Measurements from ENCODE around the gene BCO2.

GRCh38 chr11:110247466-110247955, 48.9 kb downstream of the RDX start:
- RRBS: no CpG with 5 or more reads among the region's 2 CpGs

GRCh38 chr11:110354947-110355715, 58.7 kb upstream of the RDX start:
- RRBS: no CpG with 5 or more reads among the region's 8 CpGs

GRCh38 chr11:110456820-110457086, 27.0 kb downstream of the FDX1 start:
- RRBS: no CpG with 5 or more reads among the region's 2 CpGs

- RRBS: no CpG with 5 or more reads among the region's 4 CpGs
Observed at GRCh38 chr11:110832957-110833290, 120.7 kb upstream of the ARHGAP20 start.

- RRBS: no CpG with 5 or more reads among the region's 5 CpGs
Observed at GRCh38 chr11:111120635-111121096, 124.9 kb upstream of the POU2AF2 start.

DNA sequence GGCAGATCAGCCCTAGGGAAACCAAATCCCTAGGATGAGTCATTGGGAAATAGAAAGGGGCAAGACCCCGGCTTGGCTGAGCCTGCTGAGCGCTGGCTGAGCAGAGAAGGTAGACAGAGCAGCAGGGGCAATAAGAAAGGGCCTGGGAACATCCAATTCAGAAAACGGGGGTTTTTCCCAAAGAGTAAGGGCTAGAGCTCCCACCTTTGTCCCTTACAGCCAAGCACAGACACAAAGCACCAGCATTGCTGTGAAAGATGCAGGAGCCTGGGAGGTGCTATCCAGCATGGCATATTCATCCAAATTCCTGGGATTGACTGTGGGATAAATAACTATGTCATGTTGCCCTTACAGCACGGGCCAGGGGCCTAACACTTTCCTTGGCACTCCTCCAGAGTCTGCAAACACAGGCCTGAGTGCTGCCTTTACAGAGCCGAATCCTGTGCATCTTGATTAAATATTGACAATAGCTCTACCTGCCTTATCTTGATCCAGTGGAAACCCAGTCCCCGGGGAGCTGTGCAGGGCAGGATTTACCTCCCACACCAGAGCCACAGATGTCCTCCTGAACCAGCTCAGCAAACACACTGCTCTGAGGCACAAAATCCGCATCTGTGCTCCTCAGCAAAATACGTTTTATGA, 36.2 kb downstream of the POU2AF3 start:
- RRBS: no CpG with 5 or more reads among the region's 8 CpGs

DNA sequence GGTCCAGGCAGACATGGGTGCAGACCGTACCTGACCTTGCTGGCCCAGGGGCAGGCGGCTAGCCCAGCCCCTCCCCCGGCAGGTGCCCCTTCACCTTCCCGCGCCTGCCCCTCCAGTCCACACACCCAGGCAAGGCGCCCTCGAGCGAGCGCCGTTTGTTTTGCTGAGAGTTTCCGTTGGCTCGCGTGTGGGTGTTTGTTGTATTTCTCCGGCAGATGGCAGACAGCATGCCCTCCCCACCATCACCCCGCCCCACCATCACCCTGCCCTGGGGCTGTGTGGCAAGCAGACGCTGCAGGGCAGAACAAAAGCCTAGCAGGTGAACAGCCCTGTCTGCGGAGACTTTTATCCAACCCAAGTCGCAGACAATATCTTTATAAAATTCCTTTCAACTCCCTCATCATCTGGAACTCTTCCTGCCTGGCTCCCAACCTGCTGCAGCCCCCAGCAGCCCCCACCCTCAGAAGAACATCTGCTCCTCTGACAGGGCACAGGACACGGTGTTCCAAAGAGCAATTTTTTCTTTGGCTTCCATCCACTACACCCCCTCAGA, 57.7 kb upstream of the POU2AF1 start:
- RRBS: no CpG with 5 or more reads among the region's 19 CpGs

DNA sequence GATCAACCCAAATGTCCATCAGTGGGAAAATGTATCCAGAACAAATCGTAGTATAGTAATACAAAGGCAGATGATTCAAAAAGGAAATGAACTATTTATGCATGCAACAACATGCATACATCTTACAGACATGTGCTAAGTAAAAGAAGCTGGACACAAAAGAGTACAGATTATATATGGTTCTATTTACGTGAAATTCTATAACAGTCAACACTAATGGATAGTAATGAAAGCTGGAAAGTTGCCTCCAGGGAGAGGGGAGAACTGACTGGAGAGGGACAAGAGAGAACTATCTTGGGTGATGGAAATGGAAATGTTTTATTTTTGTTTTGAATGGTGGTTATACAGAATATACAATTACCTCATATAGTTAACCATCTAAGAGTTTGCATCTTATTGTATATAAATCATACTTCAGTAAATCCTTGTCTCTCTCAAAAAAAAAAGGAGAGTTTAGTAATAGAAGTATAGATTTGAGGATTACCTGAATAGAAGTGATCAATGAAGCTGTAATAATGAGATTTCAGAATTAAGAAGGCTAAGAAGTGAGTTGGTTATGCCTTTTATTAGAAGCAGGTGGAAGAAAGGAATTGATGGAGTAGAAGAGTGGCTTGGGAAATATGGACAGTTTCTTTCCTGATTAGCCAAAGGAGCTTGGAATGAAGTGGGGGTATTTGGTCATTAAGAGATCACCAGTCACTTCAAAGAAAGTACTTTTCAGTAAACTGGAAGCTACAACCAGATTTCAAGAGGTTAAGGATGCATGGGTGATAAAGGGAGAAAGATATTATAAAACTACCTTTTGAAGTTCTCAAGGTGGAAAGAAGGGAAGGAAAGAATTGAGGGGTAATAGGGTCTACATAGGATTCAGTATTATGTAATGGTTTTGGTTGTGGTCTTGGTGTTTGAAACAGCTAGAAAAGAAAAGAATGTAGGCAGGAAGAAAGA, 28.1 kb downstream of the SIK2 start:
- RRBS: no CpG with 5 or more reads among the region's 2 CpGs

DNA sequence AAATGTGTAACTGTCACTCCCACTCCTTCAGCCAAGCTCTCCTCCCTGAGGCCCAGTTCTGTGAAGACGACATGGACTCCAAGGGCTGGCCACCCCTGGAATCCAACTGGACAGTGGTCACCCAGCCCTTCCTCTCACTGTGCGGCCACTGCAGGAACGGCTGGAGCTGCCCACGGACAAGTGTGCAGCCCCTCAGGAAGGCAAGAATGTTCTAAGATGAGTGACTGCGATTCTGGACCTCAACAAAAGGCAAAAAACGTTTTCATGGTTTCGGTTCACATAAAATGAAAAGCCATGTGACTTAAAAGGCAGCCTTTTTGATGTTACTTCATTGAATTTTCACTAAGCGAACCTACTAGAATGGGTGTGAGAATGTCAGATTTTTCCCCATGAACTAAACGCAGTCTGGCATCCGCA, 29.8 kb downstream of the PPP2R1B start:
- RRBS: no CpG with 5 or more reads among the region's 10 CpGs

- RRBS: no CpG with 5 or more reads among the region's 1 CpG
Observed at GRCh38 chr11:111745307-111745902, 20.8 kb downstream of the PPP2R1B start.

DNA sequence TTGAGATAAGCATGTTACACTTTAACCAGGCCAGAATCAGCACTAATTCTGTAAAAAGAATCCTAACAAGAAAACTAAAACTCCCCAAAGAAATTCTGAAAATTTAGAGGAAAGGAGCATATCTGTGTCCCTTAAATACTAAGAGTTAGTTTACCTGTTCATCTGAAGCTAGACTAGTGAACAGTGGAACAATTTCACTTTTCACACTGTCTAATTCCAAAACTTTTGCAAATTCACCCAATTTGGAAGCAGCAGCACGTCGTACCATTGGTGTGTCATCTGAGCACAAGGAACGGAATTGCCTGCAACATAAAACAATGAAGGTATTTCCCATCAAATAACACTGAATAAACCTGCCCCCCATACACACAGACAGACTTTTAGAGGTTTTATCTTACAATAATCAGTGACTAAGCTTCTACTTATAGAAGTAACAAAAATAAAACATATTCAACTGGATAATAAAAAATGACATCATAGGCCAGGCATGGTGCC, 6.5 kb downstream of the PPP2R1B start:
- RRBS: no CpG with 5 or more reads among the region's 3 CpGs

GRCh38 chr11:111791375-111791704, 25.2 kb upstream of the PPP2R1B start:
- RRBS: no CpG with 5 or more reads among the region's 3 CpGs

DNA sequence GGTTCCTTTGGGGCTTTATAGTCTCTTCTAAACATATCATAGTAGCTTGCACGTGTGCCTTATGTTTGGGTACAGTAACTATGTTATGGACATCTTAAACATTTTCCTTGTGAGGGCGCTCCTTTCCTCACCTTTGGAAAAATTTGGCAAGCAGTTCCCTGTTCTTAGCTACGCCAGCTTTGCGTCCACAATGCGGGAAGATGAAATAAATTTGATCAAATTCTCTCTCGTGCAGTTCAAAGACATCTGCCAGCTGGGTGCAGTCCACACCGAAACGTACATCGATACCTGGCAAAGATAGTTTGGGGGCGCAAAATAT, 581 bp downstream of the FDXACB1 start:
- RRBS: no CpG with 5 or more reads among the region's 10 CpGs

- RRBS: no CpG with 5 or more reads among the region's 6 CpGs
Observed at GRCh38 chr11:111908170-111908968, 3.2 kb downstream of the CRYAB start.

GRCh38 chr11:111984893-111985568, 40.2 kb upstream of the DLAT start:
- RRBS: no CpG with 5 or more reads among the region's 3 CpGs

DNA sequence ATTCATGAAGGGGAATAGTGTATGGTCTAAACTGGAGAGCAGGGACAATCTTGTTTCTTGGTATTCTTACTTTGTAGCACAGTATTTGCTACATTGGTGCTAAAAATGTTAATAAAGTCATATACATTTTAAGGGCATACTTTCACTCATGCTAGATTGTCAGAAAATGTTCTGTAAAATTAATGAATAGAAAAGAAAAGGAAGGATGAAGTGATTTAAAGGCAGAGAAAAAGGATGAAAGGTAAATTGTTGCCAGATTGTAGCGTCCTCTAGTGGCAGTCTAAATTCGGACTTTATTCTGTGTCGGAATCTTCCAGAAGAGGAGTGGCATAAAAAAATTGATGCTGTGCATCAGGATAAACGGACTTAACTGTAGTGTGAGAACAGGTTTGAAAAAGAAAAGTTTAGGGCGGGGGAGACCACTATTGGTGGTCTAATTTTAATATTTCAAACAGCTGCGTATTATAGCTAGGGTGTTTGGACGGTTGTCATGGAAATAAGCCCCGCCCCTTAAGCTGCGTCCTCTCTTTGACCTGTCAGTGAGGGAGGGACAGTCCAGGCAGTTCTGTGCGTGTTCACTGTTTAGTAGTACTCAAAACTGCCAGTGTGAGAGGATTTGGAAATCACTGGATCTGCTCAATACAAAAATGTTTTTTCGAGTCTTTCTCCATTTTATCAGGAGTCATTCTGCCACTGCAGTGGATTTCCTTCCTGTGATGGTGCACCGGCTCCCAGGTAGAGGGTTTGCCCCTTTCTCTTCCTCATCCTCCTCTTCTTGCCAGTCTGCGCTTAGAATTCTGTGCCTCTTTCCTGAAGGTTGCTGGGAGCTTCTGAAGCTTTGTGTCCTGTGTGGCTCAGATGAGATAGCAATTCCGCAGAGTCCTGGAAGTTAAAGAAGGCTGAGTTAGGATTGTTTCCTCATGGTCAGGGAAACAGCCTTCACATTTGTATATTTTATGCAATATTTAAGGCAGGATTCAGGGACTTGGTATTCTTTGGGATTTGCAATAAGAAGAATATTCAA, at the start of gene BCO2:
TSS of gene BCO2 (plus strand) at position 558 of the 1,024 bp plus-strand sequence.
- RRBS: no CpG with 5 or more reads among the region's 14 CpGs

DNA sequence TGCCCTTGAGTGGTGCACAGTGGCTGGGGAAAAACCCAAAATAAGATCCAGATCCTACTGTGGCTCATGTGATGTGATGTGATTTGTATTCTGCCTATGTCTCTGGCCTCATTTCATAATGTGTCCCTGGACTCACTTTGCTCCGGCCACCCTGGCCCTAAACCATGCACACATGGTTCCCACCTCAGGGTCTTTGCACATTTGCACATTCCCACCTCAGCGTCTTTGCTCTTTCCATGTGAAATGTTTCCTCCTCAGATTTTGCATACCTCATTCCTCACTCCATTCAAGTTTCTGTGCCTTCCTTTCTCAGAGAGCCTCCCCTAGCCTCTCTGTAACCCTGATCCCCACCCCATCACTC, 208.0 kb upstream of the PLET1 start:
- RRBS: no CpG with 5 or more reads among the region's 2 CpGs

GRCh38 chr11:112564103-112564946, 303.7 kb upstream of the PLET1 start:
- RRBS: no CpG with 5 or more reads among the region's 3 CpGs

GRCh38 chr11:112881330-112882002, 79.8 kb upstream of the NCAM1 start:
- RRBS: no CpG with 5 or more reads among the region's 23 CpGs